Gastrocnemius medialis (tissue), 3 donors: ENCODE measurements around the genes LCN8, TMEM141 and MAN1B1.

- PRO-cap = no peak
- RAMPAGE, long total RNA, 3 experiments = no peak in any of the 3 experiments
Measured at GRCh38 chr9:136648748-136649284, 13.9 kb upstream of the EGFL7 start.

- PRO-cap = no peak
- RAMPAGE, long total RNA, 3 experiments = no peak in any of the 3 experiments
Measured at GRCh38 chr9:136656744-136657555, 5.8 kb upstream of the EGFL7 start.

DNA sequence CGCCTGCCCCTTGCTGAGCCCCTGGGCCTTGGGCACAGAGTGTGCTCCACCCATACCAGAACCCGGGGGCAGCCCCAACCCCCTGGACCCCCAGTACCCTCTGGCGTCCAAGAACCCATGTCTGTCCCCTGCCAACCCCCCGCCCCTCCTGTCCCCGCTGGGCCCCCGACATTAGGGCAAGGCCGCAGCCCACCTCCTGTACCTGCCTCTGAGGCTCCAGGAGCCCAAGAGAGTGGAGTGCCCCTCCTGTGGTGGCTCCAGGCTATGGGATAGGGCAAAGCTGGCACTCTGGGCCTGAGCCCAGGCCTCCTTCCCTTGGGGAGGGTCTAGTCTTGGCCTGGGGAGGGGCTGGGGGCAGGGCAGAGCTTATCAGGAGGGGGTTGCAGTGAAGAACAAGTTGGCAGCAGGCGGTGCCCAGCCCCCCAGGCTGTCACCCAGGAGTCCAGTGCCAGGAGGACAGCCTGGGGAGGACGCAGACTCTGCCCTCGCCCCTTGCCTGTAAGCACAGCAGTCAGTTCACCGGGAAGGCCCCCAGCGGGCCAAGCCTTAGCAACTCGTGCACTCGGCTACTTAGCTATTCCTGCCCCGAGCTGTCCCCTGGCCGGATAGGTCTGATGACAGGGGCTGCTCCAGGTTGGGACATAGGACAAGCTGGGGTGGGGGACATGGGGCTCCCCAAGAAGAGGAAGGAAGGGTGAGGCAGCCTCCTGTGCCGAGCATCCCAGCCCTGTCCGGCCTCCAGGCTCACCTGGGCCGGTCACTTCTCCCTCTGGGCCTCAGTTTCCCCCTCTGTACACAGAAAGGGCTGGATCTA is 2.4 kb upstream of the EGFL7 start:
- PRO-cap = bidirectional peak, plus-strand start at position 719 of the sequence, minus-strand start at position 613 of the sequence
- RAMPAGE, long total RNA, 3 experiments = start-site peak on the minus strand in 1 of 3 experiments, centred at position 274 of the sequence, 7 reads per replicate

DNA sequence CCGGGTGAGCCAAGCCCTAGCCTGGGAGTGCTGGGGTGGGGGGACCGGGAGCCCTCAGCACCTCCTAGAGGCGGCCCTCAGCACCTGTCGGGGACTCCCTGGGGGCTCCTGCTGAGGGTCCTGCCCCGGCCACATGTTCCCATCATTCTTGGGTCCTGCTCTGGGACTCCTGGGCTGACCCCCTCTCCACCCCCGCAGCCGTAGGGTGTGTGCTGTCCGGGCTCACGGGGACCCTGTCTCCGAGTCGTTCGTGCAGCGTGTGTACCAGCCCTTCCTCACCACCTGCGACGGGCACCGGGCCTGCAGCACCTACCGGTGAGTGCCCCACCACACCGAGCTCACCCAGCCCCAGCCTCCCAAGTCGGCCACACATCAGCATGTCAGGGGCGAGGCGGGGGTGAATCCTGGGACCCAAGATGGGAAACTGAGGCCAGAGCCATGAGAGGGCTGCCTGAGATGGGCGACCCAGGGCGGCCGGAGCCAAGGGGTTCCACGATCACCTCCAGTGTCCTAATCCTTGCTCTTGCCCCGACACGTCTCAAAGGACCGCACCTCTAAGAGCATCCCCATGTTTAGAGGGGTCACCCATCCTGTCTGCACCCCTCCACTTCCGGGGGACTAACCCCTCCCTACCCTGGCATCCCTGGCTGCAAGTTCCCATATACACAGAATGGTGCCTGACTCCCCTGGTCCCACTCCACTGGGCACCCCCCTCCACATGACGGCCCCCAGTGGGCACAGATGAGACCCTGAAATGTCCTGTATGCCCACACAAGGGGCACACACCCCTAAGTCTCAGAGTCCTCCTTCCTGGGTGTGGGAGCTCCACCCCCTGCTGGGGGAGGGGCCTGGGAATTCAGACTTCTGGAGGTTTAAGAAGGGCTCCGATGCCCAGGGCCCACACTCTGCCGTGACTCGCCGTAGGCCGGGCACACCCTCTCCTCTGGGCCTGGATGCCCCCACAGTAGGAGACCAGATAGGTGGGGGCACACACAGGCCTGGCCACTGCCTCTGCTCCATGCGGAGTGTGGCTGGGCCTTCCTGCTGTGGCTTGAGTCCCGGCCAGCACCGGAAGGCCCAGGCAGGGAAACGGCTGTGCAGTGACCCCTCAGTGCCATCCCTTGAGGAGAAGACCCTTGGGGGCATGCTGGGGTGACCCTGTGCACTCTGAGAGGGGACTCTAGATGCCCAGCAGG is 6.0 kb downstream of the EGFL7 start:
- PRO-cap = no peak
- RAMPAGE, long total RNA, 3 experiments = no peak in any of the 3 experiments

DNA sequence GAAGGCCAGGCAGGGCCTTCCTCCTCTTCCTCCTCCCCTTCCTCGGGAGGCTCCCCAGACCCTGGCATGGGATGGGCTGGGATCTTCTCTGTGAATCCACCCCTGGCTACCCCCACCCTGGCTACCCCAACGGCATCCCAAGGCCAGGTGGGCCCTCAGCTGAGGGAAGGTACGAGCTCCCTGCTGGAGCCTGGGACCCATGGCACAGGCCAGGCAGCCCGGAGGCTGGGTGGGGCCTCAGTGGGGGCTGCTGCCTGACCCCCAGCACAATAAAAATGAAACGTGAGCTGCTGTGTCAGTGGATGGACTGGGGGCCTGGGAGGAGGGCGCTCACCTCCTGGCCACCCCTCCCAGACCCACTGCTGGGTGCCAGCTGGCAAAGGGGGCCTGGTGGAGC is 9.7 kb downstream of the EGFL7 start:
- PRO-cap = no peak
- RAMPAGE, long total RNA, 3 experiments = no peak in any of the 3 experiments

GRCh38 chr9:136680959-136681634 is 6.2 kb downstream of the AGPAT2 start:
- PRO-cap = no peak
- RAMPAGE, long total RNA, 3 experiments = no peak in any of the 3 experiments

GRCh38 chr9:136685034-136685528 is 2.2 kb downstream of the AGPAT2 start:
- PRO-cap = no peak
- RAMPAGE, long total RNA, 3 experiments = no peak in any of the 3 experiments

- PRO-cap = bidirectional peak, plus-strand start at chr9:136694004, minus-strand start at chr9:136693888
- RAMPAGE, long total RNA, 3 experiments = no peak in any of the 3 experiments
Measured at GRCh38 chr9:136693457-136694196, 6.4 kb upstream of the AGPAT2 start.

GRCh38 chr9:136757858-136758680 is at the start of gene LCN8:
TSS of gene LCN8 (minus strand) at chr9:136758243.
- PRO-cap = unidirectional peak, minus-strand start at chr9:136758434; unidirectional peak, minus-strand start at chr9:136758504
- RAMPAGE, long total RNA, 3 experiments = no peak in any of the 3 experiments

DNA sequence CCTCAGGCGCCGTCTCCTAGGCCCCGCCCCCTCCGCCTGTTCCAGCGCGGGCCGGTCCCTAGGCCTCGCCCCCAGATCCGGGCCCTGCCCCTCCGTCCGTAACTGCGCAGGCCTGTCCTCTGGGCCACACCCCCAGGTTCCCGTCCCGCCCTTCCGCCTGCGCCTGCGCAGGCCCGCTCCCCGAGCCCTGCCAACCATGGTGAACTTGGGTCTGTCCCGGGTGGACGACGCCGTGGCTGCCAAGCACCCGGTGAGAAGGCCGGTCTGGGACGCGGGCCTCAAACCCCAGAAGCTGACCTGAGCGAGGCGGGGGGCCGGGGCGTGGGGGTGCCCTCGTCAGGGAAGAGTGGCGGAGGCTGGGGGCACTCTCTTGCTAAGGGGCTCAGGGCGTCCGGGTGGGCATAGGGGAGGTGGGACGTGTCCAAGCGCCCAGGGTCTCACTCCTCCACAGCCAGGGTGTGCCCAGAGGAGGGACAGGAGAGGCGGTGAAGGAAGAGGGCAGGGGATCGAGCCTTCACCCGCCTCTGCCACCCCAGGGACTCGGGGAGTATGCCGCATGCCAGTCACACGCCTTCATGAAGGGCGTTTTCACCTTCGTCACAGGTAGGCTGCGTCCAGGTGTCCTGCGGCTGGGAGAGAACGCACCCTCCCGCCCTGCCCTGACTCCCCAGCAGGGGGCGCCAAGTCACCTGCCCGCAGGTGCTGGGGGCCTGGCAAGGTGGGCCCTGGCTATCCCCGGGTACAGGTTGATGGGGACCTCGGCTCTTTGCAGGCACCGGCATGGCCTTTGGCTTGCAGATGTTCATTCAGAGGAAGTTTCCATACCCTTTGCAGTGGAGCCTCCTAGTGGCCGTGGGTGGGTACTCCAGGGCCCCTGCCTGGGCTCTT is at the start of gene TMEM141:
TSS of gene TMEM141 (plus strand) at position 170 of the 888 bp plus-strand sequence.
- PRO-cap = bidirectional peak, plus-strand start at position 170 of the sequence, minus-strand start outside the sequence; unidirectional peak, minus-strand start at position 542 of the sequence
- RAMPAGE, long total RNA, 3 experiments = start-site peak on the plus strand in 3 of 3 experiments, centred at positions 182 to 188 of the sequence, 127 to 169 reads per replicate

DNA sequence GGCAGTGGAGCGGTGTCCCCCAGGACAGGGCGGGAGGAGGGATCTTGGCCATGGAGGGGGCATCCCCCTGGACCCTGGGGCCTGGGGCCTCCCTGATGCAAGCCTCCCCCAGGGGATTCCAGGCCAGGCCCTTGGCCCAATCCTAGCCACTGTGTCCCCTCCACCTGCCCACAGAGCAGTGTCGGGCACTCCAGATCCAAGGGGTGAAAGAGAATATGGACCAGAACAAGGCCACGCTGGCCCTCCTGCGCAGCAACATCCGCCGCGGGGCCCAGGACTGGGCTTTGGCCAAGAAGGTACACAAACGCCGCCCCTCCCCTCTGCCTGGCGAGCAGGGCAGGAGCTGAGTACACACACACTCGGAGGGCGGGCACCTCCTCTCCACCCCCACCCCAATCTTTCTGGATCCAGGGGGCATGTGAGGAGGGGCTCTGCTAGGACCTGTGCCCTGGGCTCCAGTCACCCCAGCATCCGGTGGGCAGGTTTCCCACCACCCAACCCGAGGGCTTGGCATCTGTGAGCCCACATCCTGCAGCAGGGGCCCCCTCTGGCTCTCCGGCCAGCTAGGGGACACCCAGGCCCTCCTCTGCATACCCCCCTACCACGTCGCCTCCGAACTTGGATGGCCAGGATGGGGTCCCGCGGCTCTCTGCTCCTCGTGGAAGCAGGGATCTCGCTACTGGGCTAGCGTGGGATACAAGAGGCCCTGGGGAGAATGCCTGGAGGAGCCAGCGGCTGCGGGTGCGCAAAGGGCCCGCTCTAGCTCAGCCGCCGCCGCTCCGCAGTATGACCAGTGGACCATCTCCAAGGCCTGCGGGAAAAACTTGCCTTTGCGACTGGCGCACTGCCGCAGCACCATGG is 3.0 kb downstream of the CCDC183 start:
- PRO-cap = no peak
- RAMPAGE, long total RNA, 3 experiments = no peak in any of the 3 experiments

- PRO-cap = no peak
- RAMPAGE, long total RNA, 3 experiments = no peak in any of the 3 experiments
Measured at GRCh38 chr9:136842654-136843064, 381 bp downstream of the AJM1 start.

GRCh38 chr9:136848337-136849317 is 582 bp upstream of the PHPT1 start:
- PRO-cap = unidirectional peak, minus-strand start at chr9:136848908; bidirectional peak, plus-strand start at chr9:136849409, minus-strand start at chr9:136849139
- RAMPAGE, long total RNA, 3 experiments = no peak in any of the 3 experiments

DNA sequence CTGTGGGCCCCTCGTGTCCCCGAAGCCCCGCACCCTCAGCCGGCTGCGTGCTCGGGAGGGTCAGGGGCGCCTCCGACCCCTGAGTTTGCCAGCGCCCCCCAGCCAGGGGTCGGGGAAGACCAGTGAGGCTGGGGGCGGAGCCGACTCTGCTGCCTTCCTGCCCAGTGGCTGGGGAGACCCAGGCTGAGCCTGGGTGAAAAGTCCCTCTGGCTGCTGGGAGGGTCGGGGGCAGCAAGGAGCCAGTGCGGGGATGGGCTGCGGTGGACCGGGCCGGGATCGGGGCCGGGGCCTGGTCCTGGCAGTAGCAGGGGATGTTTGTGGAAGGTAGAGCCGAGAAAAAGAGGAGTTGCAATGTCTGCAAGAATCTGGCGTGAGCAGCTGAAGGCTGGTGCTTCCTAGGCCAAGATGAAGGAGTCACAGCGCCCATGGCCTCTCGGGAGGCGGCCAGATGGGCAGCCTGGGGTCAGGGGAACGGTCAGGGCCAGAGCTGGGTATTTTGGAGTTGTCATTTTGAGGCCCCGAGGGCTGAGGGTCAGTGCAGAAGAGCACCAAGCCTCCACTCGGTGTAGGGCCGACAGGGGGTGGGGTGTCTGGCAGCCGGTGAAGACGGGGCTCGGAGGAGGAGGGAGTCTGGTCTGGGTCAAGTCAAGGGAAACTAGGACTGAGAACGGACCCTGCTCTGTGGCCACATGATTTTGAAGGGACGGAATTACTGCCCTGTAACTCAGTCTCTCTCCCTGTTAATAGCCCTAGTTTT is 795 bp downstream of the TRAF2 start:
- PRO-cap = no peak
- RAMPAGE, long total RNA, 3 experiments = no peak in any of the 3 experiments

DNA sequence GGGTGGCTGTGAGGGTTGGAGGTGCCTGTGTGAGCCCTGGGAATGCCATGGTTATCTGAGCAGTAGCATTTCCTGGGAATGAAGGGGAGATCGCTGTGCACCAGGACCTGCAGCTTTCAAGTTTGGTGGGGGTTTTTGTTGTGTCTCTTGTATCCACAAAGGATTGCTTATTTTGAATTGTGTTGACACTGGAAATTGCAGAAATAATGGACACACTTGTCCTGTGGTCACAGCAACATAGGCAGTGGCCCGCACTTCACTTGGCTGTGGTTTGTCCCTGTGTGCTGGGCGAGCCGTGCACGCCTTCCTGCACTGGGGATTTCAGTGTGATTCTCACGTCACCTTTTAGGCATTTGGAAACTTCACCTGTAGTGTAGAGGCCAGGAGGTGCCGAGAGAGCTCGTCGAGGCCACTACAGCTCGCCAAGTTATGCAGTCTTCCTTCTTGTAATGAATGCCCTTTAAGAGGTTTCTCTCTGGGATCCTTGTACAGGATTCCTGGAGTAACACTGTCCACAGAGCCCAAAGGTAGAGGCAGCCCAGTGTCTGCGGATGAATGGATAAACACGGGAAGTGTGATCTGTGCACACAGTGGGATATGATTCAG is 14.6 kb downstream of the TRAF2 start:
- PRO-cap = no peak
- RAMPAGE, long total RNA, 3 experiments = no peak in any of the 3 experiments

DNA sequence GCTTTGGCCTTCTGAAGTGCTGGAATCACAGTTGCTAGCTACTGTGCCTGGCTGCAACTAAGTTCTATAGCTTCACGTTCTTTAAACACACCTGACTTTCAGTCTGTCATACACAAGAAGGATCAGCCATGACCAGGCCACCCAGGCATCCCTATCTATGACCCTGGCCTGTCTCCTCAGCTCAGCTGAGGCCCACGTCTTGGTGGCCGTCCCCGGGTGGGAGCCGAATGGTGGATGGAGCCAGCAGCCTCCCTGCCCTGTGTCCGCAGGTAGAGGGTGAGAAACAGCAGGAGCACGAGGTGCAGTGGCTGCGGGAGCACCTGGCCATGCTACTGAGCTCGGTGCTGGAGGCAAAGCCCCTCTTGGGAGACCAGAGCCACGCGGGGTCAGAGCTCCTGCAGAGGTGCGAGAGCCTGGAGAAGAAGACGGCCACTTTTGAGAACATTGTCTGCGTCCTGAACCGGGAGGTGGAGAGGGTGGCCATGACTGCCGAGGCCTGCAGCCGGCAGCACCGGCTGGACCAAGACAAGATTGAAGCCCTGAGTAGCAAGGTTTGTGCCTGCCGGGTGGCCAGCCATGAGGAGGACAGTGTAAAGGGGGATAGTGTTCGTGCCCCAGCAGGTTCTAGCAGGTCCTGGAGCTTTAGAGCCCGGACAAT is 24.4 kb downstream of the FBXW5 start:
- PRO-cap = no peak
- RAMPAGE, long total RNA, 3 experiments = no peak in any of the 3 experiments

- PRO-cap = no peak
- RAMPAGE, long total RNA, 3 experiments = no peak in any of the 3 experiments
Measured at GRCh38 chr9:136980995-136982060, 1.5 kb upstream of the LCNL1 start.

GRCh38 chr9:136997807-136998426 is 1.5 kb upstream of the CLIC3 start:
- PRO-cap = no peak
- RAMPAGE, long total RNA, 3 experiments = no peak in any of the 3 experiments

DNA sequence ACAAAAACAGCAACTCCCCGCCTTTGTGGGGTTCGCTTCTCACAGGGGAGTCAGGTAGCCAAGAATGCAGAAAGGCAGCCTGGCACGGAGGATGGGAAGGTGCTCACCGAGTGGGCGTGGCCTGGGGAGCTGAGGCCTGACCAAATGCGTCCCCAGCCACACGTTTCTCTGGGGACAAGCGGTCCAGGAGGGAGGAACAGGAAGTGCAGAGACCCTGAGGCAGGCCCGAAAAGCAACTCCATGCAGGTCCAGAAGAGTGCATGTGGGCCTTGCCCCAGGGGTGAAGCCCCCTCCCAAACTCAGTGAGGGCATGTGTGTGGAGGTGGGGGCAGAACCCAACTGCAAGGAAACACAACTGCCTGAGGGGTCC is 2.6 kb upstream of the UAP1L1 start:
- PRO-cap = no peak
- RAMPAGE, long total RNA, 3 experiments = no peak in any of the 3 experiments

- PRO-cap = bidirectional peak, plus-strand start at chr9:137086985, minus-strand start at chr9:137086613
- RAMPAGE, long total RNA, 3 experiments = start-site peak on the plus strand in 3 of 3 experiments, at chr9:137086963-137087128 at its widest, 16 to 256 reads per replicate
Measured at GRCh38 chr9:137086515-137087234, at the start of gene MAN1B1. TSS of gene MAN1B1 (plus strand) at chr9:137086985.